Tibial artery (tissue), 1 donor: ENCODE data around the gene RPAP3.

DNA sequence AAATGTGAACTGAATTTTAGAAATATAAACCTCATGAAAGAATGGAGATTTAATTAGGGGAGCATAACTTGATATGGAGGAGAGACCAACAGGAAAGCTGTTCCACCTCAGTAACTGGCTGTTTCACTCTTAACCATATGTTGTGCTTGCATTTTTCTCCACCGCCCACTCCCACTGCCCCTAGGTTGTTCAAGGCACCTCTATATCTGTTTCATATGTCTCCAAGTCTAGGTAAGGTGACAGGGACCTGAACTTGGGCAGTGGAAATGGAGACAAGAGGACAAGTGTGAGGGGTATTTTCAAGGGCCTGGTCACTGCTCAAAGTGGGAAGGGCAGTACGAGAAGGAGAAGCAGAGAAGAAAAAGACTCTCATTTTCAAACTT is 3.2 kb downstream of the SLC38A1 start:
- PRO-cap, result no peak

- PRO-cap, result no peak
These were observed 20.4 kb downstream of the SLC38A2 start for GRCh38 chr12:46352231-46352555.

DNA sequence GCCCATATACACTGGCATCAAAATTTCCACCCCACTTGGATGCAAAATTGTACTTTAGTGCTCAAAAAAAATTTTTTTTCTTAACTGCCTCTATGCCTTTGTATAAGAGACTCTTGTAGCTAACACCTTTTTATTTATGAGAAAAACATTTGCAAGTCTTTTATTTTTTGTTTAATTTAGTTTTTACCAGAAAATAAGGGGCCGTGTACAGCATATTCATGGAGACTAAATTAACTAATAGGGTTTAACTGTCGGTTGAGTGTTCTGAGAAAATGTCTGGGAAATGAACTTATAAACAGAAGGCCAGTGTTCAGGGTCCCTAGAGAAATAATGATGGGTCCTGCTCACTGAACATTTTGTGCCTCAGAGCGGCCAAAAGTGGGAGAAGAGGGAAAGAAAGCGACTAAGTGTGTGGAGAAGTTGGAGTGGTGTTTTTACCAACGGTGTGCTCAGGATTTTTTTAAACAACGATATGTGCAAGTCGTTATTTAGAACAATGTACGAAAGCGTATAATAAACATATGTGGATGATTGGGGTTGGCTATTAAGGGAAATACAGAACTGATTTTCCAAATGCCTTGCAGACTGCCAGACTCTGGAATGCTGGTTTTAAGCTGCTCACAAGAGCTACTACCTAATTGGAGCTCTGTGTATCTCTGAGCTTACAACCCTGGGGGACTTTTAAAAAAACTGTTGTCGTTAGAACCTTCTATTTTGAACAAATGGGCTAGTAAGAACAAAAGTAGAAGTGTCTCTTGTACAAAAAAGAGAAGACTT is 166.7 kb downstream of the SLC38A4 start:
- PRO-cap, result no peak

- PRO-cap, result no peak
These were observed 164.5 kb downstream of the SLC38A4 start for GRCh38 chr12:46661340-46661751.

DNA sequence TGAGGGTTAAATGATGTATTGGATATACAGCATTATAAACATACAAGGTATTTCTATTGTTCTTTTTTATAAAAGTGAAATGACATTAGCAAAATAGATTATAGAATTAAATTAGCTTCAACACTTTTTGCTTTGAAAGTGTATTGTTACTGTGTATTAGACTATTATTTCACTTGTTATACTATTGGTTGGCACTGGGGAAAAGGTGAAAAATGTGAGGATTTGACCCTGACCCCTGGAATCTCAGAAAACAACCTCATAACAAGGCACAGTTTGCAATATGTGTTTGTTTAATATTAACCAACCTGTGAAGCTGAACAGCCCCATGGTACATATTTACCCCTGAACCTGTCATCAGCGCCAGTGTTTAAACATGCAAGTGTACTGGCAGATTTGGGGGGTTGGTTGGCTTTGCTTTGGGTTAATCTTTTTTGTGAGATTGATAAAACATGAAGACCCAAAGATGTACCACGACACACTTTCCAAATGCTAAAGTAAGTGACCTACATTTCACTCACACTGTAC is 11.7 kb downstream of the SLC38A4 start:
- PRO-cap, result no peak

DNA sequence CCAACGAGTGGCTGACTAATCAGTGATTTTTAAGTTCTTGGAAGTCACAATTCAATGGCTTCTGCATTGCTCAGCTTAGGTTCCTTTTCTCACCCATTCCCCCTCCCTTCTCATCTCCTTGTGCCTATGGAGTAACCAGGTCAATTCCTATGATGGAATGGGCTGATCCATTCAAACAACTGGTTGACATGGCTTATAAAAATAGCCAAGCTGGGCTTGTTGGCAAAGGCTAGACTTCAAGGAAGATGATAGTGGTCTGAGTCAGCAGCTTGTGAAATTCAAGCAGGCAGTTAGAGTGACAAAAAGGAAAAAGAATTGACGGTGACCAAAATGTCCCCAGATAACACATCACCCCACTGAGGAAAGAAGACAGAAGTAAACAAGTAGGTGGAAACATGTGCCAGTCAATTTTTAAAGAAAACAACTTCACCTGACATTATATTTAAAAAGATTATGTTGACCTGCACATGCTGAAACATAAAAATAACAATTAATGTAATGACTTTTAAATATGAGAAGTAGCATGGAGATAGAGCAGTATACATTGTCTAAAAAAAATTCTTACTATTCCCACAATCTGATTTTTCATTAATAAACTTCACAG is 119.8 kb upstream of the PCED1B start:
- PRO-cap, result no peak

- PRO-cap, result no peak
These were observed 110.0 kb upstream of the AMIGO2 start for GRCh38 chr12:47189723-47190248.

DNA sequence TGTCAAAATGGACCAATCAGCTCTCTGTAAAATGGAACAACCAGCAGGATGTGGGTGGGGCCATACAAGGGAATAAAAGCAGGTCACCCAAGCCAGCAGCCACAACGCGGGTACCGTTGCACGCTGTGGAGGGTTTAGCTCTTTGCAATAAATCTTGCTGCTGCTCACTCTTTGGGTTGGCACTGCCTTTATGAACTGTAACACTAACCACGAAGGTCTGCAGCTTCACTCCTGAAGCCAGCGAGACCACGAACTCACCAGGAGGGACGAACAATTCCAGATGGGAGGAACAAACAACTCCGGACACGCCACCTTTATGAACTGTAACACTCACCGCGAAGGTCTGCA is 227.1 kb upstream of the AMIGO2 start:
- PRO-cap, result no peak

DNA sequence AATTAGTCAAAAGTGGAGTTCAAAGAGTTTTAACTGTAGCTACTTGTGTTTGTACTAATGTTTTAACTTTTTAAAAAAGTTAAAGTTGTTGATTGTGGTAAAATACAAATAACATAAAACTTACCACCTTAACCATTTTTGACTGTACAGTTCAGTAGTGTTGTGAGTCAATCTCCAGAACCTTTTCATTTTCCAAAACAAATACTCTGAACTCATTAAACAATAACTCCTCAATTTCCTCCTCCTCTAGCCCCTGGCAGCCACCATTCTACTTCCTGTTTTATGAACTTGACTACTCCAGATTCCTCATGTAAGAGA is 299.1 kb upstream of the AMIGO2 start:
- PRO-cap, result no peak

- PRO-cap, result bidirectional peak, plus-strand start at chr12:47706088, minus-strand start at chr12:47706006
These were observed at the start of gene RPAP3 for GRCh38 chr12:47705345-47706400. RPAP3 (minus strand) TSS chr12:47706030.

DNA sequence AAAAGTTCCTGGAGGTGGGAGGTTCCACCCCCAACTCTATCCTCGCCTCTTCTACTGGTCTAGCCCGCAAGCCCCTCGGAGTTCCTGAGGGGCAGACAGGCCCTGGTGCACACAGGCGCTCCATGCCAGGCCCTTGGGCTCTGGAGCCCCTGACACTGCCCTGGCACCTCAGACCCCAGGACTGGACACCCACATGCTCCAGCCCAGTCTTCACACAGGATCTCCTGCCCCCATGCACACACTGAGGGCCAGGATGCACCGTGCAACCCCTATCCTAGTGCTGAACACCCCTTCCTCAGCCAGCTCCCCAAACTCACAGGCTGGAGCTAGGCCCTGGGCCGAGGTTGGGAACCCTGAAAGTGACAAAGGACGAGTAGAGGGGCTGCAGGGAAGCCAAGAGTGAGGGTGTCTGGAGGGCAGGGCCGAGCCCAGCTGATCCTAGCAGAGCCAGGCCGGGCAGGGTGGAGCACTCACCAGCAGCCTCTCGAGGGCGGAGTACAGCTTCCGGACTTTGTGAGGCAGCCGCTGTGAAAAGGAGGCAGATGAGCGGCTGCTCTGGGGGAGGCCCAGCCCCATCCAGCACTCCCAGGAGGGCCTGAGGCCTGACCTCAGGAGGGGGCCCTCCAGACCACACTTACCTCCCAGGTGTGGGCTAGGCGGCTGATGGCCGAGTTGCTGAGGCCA is 14.5 kb upstream of the ENDOU start:
- PRO-cap, result no peak

GRCh38 chr12:47744324-47745347 is 14.0 kb downstream of the RAPGEF3 start:
- PRO-cap, result no peak

DNA sequence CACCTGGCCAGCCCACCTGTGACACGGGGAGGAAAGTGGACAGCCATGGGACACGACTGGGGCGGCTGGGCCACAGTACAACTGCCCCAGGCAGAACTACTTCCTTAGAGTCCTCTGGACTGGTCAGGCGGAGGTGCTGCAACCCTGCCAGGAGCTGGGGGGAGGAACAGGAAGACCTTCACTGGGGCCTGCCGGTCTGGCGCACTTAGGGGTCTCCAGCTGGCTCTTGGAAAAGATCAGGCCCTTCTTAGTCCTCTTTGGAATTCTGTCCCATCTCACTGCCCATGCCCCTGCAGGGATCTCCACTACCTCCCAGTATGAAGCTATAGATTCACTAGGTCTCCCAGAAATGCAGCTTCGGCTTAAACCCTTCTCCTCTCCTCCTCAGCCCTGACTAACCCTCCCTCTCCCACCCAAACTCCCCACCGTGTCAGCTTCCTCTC is 596 bp downstream of the RAPGEF3 start:
- PRO-cap, result no peak

DNA sequence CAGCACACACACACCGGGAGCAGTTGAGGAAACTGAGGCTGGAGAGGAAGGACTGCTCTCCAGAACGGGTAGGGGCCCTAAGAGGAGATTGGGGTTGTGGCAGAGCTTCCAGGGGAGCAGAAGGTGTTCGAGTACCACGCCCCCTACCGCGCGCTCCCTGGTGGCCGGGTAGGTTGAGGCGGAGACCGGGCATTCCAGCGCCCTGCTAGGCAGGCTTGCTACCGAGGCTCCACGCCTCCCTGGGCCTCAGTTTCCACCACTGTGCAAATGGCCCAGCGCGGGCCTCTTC is 683 bp upstream of the RAPGEF3 start:
- PRO-cap, result no peak

GRCh38 chr12:47770778-47771404 is 2.1 kb upstream of the SLC48A1 start:
- PRO-cap, result no peak

DNA sequence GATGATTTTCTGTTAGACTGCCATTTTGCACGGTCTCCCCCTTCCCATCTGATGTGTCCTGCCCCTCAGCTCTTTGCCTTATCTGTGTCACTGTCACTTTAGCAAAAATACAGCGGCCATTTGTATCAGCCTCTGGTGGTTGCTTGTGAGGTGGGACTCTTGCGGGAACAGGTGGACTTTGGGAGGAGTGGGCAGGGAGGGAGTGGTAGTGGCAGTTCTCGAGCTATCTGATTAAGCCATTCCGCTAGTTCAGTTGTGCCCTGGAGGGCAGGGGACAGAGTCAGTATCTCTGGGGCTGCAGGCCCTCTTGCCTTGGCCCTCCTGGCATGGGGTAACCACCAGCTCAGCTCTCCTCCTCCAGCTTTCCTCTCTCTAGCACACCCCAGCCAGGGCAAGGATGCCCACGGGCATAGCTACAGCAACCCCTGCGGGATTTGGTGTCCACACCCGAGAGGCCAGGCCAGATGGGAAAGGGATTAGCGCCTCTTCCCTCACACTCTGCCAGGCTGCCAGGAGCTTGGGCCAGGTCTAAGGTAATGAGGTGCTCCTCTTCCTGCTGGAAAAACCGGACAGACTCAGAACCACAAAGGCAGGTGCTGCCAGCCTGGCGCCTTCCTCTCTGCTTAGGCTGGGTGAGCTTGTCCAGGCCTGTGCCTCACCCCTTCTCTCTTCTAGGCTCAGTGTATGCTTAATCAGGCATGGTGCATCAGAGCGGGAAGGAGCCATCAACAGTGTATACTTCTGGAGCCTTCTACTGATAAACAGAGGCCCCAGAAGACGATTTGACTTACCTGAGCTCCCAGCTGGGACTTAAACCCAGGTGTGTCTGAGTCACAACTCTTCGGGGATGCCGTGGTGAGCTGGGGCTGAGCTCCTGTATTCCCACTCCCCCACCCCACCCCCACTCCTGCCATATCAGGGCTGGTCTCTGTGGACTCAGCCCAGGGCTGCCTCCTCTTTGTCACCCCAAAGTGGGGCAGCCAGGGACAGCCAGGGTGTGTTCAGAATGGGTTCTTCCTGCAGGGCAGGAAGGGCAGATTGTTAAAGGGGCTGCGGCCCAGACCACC is 8.8 kb downstream of the SLC48A1 start:
- PRO-cap, result no peak

DNA sequence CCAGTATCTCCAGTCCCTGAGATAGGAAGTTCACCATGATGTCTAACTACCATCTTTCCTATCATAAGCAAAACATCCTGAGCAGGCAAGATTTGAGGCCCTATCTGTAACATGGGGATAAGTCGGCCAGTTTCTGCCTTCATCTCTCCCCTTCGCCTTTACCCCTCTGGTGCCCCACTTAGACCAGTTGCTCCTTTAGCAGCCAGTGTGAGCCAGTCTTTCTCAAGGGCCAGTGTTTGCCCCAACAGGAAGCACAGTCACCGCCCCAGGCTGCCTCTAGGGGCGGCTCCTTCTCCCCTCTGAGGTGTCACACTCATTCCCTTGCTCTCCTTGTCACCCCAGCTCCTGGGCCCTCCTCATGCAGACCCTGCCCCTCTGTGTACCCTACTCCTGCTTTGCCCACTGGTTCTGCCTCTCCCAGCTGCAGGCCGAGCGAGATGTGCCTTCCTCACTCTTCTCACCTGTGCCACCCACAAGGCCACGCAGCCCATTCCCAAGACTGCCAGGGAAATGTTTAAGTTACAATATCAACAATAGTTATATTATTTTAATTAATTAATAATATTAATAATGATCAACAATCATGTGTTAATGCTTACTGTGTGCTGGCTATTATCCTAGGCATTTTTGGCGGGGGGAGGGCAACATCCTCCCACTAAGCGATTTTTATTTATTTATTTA is 10.7 kb downstream of the HDAC7 start:
- PRO-cap, result no peak

DNA sequence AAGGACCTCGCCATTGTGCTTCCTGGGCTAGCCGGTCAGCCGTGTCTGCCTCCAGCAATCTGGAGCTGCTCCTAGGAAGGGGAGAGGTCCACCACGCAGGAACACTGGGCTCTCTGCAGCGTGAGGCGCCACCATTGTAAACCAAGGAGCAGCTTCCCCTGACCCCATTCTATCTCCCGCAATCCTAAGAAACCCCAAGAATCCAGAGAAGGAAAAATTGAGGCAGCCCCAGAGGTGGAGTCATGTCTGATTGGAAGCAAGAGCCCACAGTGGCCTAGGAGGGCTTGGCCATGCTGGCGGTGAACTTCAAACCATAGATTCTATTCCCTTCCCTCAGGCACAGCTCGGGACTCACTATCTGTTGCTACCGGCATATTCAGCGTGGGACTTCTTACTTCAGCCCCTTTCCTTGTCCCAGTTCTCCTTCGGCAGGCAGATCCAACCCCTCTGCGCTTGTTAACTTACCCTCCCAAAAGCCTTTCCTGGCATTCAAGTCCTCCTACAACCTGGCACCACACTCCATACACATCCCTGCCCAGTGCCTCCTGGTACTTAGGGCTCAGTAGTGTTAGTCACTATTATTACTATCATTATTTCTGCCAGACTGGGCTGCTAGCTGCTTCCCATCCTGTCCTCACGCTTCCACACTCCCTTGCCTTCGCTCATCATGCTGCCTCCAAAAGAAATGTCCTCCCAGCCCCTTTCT is 1.4 kb upstream of the HDAC7 start:
- PRO-cap, result no peak

DNA sequence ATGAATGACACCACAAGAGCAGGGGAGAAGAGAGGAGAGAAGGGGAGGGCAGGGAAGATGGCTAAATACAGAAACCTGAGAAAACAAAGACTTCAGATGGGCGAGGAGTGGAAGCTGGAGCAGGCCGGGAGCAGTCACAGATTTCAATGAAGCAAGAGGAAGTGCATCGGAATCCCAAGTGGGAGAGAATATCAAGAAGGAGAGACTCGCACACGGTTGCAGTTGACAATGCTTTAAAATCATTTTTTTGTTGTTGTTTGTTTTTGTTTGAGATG is 11.0 kb upstream of the HDAC7 start:
- PRO-cap, result no peak

DNA sequence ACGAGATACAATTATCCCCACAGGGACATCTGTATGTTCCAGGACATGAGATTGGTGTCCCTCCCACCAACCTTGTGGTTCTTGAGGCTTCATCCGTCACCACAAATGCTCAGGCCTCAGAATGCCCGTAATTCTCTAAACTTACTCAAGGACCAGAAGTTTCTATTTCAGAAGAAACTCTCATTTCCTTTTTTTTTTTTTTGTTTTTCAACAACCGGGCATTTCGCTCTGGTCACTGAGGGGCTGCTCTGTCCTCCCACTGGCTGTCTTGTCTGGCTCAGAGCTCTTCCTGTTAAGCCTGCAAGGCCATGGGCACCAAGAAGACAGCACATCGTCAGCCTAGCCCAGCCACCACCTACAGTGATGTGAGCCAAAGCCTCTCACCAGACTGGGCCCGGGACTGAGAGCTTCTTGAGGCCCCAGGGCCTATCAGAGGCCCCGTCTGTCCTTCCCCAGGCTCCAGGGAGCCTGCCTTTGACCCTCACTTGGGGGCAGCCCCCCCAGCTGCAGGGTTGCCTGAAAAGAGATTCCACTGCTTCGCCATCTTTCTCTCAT is 36.1 kb downstream of the VDR start:
- PRO-cap, result no peak